ENCODE measurements around the genes AKAP9 and FAM133B.

DNA sequence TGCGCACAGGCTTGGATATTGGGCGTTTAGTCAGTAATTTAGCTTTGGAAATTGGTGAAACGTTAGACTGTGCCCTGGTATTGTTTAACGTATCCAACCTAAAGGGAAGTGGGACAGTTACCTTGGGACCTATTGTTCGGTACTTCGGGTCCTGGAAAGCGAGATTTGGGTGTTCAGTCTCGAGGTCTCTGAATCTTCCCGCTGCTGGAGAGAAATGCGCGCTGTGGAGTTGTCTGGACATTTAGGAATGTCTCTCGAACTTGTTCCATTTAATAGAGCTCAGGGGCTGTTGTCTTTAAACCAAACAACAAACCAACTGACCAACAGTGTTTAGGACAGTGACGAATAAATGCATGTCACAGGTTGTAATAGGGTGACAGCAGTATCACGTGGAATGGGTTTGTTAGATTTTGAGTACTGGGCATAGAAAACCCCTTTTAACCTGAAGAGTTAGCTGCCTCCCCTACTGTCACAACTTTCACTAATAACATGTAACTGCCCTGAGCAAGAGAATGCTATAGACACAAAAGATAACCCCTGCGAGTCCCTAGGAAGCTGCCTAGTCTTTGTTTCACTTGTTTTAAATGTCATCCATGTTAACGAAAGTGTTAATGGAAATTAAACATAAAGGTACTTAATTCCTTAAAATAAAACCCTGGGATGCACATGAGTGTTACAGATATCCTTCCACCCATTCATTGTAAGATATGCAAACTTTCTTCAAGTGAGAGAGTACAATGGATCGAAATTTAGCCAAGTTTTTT is 1.1 kb downstream of the CDK14 start:
- CAGE, long polyA plus RNA = no peak
- RRBS = no CpG with 5 or more reads among the region's 17 CpGs

- CAGE, long polyA plus RNA = no peak
- RRBS = no CpG with 5 or more reads among the region's 2 CpGs
Measured at GRCh38 chr7:90661463-90661994, 65.4 kb downstream of the CDK14 start.

- CAGE, long polyA plus RNA = no peak
- RRBS = no CpG with 5 or more reads among the region's 6 CpGs
Measured at GRCh38 chr7:90763087-90763553, 167.0 kb downstream of the CDK14 start.

DNA sequence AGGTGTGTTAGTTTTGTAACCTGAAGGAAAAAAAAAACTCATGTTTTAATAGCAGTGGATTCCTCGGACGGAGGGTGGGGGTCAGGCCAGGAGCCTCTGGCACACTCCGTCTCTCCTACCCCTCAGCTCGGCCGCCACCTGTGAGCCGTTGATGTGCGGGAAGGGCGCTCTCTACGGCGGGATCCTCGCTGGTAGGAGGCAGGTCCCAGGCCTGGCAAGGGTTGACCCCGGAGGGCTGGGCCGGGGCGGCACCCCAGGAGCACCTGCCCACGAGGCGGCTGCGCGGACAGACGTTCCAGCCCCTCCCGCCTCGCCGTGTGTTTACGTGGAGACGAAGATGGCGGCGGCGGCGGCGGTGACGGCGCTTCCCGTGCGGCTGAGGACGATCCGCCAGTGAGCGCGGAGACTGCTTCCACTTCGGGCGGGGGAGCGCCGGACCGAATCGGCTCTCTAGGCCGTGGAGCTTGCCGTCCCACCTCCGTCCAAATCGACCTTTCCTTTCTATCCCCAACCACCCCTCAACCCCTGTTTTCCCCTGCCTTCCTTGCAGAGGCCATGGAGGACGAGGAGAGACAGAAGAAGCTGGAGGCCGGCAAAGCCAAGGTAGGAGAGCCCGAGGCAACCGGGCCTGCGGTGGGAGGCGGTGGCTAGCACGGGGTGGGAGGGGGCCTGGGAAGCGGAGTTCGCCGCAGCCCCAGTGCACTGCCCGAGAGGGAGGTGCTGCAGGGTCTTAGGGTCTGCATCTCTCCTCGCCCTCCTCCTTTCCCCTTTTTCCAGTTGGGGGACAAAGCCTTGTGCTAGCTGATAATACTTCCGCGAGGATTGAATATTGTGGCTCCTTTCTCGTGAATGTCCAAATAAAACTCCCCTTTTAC is at the start of gene AKAP9:
AKAP9 (plus strand) TSS at position 318 of the 875 bp plus-strand sequence.
- CAGE, long polyA plus RNA = no peak
- RRBS = no CpG with 5 or more reads among the region's 62 CpGs

DNA sequence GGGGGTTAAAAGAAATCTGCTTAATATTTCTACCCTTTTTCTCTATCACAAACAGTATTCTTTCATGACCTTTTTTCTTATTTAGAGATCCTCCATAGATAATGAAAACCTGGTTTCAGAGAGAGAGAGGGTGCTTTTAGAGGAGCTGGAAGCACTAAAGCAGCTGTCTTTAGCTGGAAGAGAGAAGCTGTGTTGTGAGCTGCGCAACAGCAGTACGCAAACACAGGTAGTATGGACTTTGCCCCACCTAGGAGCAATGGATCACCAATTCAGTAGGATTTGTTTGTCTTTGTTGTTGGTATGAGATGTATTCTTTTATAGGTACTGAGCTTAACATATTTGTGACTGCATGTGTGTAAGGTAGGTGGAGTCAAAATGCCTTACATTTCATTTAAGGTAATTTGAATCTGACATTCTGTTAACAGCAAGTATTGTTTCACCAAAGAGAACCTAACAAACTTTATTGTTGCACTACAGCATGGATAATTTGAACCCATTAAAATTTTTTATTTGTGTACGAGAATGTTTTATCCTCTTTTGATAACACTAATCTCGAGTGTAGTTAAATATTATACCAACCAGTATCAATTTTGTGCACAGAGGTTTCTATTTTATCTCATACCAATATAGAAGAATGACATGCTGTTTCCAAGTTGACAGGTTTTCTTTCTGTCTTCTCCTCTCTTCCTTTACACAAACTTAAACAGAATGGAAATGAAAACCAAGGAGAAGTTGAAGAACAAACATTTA is 92.1 kb downstream of the CYP51A1 start:
- CAGE, long polyA plus RNA = no peak
- RRBS = no CpG with 5 or more reads among the region's 4 CpGs

- CAGE, long polyA plus RNA = no peak
- RRBS = no CpG with 5 or more reads among the region's 2 CpGs
Measured at GRCh38 chr7:92042973-92043450, 91.3 kb downstream of the CYP51A1 start.

DNA sequence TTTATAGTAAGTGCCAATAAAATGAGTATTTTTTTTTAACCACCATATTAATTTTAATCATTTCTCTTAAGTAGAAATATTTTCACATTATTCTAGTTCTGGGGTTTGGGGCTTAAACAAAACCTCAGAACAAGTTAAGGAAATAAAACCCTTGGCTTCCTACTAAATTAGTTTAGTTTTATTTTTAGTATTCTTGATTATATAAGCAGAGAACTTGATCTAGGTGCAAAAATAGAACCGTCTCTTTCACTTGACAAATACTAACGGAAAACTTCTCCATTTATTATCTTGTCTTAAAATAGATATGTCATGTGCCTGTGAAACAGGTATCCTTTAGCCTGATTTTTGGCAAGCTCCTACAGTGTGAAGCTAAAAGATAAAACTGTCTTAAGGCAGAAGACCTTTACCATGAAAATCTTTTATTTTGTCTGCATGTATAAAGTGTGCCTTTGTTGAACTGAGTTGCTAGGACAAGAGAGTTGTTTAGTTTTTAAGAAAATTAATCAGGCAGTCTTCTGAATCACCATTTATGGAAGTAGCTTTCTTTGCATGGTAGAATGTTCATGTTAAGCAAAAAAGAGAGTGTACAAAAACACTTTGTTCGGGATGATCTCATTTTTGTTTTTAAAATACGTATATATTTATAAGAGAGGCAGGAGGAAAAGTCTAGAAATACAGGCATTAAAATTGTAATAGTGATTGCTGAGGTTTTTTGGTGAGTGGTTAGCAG is 90.6 kb downstream of the CYP51A1 start:
- CAGE, long polyA plus RNA = no peak
- RRBS = no CpG with 5 or more reads among the region's 4 CpGs

DNA sequence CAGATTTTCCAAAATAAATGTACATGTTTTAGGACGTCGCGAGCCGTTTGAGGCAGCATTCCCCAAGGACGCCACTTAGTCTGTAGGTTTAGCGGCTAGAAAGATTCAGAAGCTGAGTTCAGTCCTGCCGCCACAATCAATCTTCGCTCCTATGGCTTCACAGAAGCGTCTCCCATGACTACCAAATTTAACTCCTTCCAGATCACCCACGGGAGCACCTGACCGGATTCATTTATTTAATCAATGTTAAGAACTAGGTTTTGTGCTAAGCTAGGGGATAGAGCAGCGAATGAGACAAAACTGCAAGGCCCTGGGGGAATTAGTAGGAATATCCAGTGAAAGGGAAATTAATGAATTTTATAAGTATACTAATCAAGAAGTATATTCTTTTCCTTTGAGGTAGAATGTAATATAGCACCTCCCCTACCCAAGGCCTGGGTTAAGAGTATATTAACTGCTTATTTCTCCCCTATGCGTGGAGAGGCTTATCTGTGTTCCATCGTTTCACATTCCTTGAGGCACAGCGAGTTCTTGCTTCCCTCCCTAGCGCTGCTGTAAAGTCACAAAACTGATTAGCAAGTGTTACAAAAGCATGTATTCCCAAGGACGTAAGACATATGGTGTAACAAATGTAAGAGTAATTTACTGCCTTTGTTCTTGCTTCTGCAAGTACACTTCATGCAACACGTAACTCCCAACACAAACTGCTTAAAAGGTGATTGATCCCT is 1.0 kb upstream of the CYP51A1 start:
- CAGE, long polyA plus RNA = no peak
- RRBS = no CpG with 5 or more reads among the region's 18 CpGs

GRCh38 chr7:92244674-92245174 is 990 bp downstream of the KRIT1 start:
- CAGE, long polyA plus RNA = no peak
- RRBS = no CpG with 5 or more reads among the region's 4 CpGs

- CAGE, long polyA plus RNA = no peak
Measured at GRCh38 chr7:92586510-92586724, 3.8 kb downstream of the FAM133B start.

DNA sequence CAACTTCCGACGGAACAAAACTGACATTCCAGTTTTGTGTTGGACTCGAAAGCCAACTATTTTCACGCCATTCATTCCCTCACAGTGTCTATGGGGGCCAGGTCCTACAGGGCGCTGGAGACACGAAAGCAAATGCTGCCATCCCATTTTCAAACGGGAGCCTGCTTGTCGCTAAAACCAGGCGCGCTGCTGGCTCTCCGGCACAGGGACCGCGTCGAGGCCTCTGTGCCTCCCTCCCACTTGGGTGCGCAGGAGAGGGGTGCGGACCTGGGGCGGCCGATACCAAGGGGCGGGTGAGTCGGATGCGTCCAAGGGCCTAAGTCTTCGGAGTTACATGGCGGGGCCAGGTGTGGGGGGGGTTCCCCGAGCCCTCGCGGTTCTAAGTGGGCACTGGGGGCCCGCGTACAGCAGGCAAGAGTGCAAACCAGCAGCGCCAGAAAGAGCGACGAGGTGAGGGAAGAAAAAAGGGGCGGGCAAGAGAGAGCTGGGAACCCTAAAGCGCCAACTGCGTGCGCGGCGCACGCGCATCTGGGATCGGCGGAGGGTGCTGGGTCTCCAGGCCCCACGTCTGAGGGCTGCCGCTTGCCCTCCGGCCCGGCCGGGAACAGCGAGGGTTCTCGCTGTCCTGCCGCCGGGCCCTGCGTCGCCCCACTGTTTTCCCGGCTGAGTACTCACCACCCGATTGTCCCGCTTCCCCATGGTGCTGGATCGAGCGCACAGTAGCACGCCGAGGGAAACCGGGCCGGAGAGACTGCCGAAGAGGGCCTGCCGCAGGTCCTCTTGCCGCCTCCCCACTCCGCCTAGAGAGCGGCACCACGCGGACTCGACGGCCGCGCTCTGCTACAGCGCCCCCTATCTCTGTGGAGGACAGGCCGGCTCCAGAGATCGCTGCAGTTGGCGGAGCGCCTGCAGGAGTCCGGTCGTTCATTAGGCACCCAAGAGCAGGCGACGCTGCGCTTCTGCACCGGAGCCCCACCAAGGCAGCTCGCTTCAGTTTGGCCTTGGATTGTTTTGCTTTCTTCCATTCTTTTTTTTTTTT is at the start of gene FAM133B:
FAM133B (minus strand) TSS at position 798 of the 1,039 bp plus-strand sequence.
- CAGE, long polyA plus RNA = no peak
- RRBS = 2% methylated on average over 18 of the region's 84 CpGs

DNA sequence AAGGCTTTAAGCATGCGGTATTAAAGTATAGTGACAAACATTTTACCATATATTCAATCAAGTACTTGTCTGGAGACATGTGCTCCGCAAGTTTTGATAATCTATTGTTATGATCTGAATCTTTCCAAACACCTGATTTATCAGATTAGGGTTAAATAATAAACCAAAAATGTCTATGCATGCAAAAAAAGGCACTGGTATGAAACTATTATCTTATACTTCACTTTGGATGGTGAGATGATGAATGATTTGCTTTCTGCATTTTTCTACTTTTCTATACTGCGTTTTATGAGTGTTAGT is 37.7 kb upstream of the FAM133B start:
- CAGE, long polyA plus RNA = no peak
- RRBS = no CpG with 5 or more reads among the region's 3 CpGs

DNA sequence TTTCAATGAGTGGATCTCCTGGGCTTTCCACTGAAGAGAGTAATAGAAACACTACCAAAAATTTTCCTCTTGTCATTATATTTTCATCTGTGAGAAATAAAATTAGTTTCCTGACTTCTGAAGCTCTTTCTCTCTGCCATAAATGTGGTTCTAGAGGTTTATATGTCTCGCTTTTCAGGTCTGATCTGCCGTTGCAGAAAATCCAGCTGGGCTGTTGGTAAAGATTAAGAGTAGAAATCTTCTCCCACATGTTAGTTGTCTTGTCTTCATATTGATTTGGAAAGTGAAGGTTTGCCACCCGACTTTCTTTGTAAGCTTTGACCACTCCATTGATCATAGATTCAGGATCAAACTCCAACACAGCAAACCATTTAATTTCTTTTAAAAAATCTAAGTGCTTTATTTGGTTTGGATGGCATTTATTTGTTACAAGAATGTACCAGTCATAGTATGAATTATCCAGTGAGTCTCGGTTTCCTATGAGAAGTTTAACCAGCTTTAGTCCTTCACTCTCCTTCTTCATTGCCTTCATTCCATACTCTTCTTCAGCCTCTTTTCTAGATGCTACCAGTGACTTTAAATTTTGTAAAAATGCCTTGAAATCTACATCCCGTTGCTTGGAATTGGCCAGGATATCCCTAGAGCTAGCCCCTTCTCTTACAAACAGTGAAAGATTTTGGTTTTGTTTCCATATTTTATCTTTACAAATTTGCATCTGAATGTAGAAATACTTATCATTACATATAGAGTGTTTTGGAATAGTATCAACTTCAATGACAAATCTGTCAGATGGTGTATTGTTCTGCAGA is 13.7 kb downstream of the SAMD9L start:
- CAGE, long polyA plus RNA = no peak
- RRBS = no CpG with 5 or more reads among the region's 5 CpGs

DNA sequence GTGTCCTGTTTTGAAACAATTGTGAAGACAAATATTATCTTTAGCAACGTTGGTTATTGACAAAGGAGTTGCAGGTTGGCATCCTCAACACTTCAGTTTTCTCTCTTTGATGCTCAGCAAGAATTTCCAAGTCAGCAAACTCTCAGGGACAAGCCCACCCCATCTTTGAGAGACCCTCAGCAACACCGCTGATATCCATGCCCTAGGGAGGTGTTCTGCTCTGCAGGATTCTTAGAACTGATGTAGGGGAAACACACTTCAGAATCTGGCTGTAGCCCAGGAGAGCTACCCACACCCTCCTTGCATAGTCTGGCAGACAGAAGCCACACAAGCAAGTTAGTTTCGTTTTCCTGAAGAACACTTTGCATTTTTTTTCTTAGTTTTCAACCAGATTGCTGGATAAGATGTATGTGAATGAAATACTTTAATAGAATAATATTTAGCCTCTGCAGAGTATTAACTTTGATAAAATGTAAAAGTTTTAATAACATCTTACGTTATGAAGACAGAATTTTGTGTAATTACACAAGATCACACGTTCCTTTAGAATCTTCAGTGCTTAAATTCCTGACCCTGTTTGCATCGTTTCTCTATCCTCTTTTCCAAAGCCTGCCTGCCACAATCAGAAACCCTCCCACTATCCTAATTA is 742 bp downstream of the SAMD9L start:
- CAGE, long polyA plus RNA = no peak
- RRBS = no CpG with 5 or more reads among the region's 6 CpGs

GRCh38 chr7:93793431-93793854 is 97.1 kb downstream of the TFPI2 start:
- CAGE, long polyA plus RNA = no peak
- RRBS = no CpG with 5 or more reads among the region's 15 CpGs

- CAGE, long polyA plus RNA = no peak
- RRBS = no CpG with 5 or more reads among the region's 10 CpGs
Measured at GRCh38 chr7:94297131-94297954, 97.4 kb upstream of the COL1A2 start.

DNA sequence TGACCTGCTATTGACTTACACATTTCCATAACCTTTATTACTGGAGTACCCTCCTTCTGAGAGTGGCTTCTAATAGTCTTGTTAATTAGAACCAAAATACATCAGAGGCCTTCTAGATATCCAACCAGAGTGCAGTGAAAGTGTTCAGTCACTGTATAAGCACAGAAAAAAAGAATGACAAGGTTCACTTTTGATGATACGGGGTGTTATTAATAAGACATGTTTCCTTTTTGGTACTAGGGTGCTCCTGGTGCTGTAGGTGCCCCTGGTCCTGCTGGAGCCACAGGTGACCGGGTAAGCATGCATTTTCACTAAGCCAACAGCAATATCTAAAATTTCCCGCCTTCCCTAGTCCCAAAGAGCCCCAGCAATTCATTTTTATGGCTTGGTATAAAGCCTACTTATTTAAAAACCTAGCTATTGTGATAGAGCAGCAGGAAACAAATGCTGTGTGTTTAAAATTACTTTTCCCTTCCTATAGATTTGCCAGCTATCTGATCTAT is 24.6 kb downstream of the COL1A2 start:
- CAGE, long polyA plus RNA = no peak
- RRBS = no CpG with 5 or more reads among the region's 3 CpGs

GRCh38 chr7:94516277-94516576 is 6.6 kb downstream of the CASD1 start:
- CAGE, long polyA plus RNA = no peak
- RRBS = no CpG with 5 or more reads among the region's 1 CpG

DNA sequence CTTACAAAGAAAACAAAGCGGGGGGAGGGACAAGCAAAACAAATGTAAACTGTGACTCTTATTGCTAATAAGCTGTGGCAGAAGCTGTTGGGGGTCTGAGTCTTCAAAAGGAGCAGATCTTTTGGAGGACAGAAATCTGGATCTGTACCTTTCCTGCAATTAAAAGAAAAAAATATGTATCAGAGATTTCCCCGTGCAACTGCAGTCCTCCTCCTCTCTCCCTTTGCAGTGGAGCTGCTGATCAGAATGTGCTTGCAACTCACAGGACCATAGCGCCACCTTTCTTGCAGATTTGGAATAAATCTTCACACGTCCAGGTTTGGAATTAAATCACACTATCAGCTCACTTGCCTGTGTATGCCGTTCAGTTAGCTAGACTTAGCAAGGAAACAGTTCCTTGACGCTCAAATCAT is 77.6 kb downstream of the PON1 start:
- CAGE, long polyA plus RNA = no peak
- RRBS = no CpG with 5 or more reads among the region's 6 CpGs

DNA sequence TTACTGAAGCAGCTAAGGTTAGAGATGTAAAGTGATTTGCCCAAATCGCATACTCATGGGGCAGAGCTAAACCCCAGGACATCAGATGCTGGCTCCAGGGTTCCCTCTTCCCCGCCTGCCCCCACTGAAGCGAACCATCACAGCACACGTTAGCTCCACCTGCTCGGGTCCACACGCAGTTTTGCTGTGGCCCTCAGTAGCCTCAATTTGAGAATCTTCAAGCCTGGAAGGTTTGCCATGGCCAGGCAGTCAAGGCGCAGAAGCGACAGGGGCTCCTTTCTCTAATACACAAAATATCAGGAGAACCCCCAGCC is 619 bp downstream of the PON1 start:
- CAGE, long polyA plus RNA = no peak
- RRBS = no CpG with 5 or more reads among the region's 8 CpGs